ENCODE results near the gene CDH23.

DNA sequence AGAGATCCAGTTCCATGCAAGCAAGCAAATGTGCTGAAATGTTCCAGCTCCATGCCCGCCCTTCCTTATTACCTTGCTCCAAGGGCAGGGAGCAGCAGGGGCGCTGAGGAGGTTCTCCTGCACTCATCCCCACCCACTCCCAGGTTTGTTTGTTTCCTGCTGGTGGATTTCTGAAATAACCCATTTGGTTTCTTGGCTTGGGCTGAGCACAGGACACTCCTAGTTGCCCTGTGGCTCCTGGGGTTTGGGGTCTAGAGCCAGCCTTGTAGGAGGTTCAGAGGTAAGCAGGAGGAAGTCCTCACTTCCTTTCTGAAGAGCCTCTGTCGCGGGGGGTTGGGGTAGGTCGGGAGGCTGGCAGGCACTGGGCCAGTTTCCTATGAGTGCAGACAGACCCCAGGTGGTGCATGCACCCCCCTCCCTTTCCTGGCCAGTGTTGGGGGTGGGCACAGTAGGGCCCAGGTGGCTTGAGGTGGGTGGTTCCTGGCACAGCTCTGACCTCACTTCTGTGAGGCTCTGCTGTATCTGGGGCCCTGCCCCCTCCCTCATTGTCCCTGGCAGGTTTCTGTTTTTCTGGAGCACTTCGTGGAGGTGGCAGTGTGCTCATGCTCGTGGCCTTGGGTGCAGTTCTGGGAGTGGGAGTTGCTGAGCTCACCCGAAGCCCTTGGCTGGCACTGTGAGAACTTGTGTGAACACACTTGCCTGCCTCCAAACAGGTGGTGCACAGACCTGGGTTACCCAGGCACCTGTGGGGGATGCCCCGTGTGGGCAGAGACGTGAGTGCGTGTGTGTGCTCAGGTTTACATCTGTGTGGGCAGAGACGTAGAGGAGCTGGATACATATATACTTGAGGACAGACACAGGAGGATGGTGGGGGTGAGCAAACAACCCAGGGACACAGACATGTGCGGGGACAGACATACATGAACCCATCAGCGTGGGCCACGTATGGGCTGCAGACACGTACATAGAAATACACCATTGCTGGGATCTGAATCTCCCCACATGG is 1.8 kb downstream of the PALD1 start:
- PRO-cap: no peak
- RRBS: no CpG with 5 or more reads among the region's 16 CpGs

DNA sequence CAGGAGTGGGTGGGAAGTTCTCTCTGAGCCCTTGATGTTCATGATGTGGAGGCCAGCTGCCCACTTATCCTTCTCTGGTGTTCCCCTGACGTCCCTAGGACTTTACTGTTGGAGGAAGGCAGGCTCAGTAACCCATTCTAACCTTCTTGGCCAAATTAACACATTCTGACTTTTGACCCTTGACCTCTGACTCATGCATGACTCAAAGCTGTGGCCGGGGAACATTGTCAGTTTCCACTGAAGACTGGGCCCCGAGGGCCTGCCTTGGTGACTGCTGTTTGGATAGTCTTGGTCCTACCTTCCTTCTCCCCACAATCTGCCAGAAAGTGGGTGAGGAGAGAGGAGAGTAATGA is 43.5 kb downstream of the ADAMTS14 start:
- PRO-cap: no peak
- RRBS: no CpG with 5 or more reads among the region's 3 CpGs

DNA sequence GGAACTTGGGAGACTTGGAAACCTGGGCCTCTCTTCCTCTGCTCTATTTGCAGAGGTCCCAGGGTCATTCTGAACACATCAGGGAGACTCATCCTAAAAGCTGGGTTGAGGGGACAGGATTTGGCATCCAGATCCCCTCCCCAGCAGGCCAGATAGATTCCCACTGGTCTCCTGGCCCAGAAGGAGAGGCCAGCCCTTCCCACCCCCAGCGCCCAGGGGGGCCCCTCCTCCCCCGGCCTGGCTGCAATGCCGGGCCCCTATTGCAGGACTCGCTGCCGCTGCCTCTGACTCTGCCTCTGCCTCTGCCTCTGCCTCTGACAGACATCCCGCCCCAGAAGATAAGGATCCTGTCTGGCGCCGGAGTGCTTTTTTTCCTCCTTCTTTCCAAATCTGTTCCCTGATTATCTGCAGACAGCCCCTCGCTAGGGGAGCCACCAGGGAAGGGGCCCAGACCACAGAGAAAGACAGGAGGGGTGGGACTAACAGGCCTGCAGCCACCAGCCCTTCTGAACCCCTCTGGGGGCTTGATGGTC is 22.5 kb downstream of the UNC5B start:
- PRO-cap: bidirectional peak, plus-strand start at position 341 of the sequence, minus-strand start at position 310 of the sequence
- RRBS: 28% methylated on average over 6 of the region's 9 CpGs

DNA sequence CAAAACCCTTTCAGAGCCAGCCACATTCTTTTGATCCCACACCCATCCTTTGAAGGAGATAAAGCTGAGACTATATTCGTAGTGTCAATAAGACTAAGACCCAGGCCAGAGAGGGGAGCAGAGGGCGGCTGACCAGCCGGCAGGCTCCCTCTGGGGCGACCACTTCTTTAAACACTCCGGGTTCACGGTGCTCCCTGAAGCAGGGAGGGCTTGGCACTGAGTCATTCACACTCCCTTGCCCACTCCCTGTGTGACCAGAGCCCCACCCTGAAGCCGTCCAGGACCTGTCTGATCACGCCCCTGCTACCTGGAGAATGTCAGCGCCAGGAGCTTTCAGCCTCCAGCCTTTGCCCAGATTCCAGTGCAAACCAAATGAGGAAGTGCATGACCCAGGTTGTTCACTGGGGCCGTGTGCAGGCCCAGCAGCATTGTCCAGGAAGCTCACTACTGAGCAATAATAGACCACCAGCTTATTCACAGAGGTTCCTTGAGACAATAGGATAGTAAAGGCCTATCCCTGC is 34.4 kb downstream of the UNC5B start:
- PRO-cap: bidirectional peak, plus-strand start at position 361 of the sequence, minus-strand start at position 159 of the sequence
- RRBS: no CpG with 5 or more reads among the region's 10 CpGs

DNA sequence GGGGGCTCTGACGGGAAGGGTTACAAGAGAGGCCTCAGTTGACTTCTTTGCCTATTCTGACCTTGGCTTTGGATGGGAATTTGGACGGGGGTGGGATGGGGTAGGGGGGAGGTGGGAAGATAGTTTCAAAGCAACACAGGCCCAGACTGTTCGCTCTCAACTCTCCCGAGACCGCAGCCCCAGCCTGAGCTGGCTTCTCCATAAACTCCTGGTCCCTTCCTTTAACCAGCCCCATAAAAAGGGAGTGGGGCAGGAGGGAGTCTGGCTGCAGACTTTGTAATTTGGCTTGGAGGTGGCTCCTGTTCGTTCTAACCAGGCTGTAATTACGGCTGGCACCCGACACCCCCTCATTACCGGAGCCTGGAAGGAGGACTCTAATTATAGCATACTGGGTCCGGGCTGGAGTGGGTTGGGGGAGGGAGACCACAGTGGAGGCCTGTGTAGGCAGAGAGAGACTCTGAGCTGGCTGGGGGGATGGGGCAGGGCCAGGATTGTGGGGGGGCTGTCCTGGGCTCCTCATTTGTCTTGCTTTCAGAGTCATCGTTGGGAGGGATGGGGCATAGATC is 49.6 kb downstream of the UNC5B start:
- PRO-cap: no peak
- RRBS: no CpG with 5 or more reads among the region's 11 CpGs

- PRO-cap: no peak
- RRBS: no CpG with 5 or more reads among the region's 3 CpGs
Observed at GRCh38 chr10:71300108-71300585, 18.9 kb upstream of the SLC29A3 start.

GRCh38 chr10:71340085-71340653 is 21.1 kb downstream of the SLC29A3 start:
- PRO-cap: no peak
- RRBS: no CpG with 5 or more reads among the region's 4 CpGs

DNA sequence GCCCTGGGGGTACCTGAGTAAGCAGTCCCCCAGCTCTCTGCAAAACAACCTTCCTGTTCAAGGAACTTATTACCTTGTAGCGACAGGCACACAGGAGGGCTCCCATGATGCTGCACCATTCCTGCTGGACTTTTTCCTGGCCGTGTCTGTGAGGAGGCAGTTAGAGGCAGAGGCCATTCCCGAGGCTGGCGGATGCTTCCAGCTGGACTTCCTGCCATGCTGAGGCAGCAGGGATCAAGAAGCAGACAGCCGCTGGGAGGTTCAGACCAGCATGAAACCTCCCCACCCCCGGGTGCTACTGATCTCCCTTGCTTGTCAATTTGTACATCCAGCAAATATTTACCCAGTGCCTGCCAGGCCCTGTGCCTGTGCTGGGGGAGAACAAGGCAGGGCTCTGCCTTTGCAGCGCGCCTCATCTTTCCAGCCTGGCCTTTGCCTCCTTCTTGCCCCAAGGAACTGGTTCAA is 28.8 kb downstream of the SLC29A3 start:
- PRO-cap: no peak
- RRBS: no CpG with 5 or more reads among the region's 8 CpGs

GRCh38 chr10:71395871-71397069 is at the start of gene CDH23:
Gene CDH23, plus strand, starts transcription at chr10:71396920.
- PRO-cap: unidirectional peak, plus-strand start at chr10:71396932
- RRBS: 25% methylated on average over 23 of the region's 100 CpGs

GRCh38 chr10:71547880-71548627 is 151.3 kb downstream of the CDH23 start:
- PRO-cap: unidirectional peak, minus-strand start at chr10:71547951
- RRBS: 21% methylated on average over 6 of the region's 20 CpGs

- PRO-cap: no peak
- RRBS: 70% methylated on average over 5 of the region's 12 CpGs
Observed at GRCh38 chr10:71657829-71658359, 61.7 kb downstream of the C10orf105 start.

DNA sequence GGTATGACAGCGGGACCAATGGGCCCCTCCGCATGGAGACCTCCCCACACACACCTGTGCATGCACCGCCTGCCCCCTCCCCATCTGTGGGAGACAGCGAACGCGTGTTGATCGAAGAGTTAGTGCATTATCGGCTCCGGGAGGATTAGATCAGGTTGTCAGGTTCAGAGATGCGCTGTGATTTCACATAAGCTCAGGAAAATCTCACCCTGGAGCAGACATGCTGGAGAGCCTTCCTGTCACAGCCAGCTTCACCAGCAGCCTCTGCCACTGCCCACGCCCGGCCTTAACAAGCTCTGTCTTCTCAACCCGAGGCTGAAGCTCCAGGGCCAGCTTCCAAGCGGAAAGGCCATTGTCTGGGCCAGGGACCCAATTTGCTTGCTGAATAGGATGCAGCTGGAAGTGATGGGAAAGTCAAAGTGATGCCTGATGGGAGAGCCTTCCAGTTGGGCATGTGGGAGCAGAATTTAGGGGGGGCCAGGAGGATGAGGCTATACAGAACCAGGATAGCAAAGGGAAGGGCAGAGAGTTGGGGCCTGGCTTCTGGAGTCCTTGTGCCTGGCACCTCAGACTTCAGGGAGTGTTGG is 36.3 kb downstream of the C10orf105 start:
- PRO-cap: no peak
- RRBS: no CpG with 5 or more reads among the region's 14 CpGs

GRCh38 chr10:71726808-71727190 is 7.2 kb upstream of the C10orf105 start:
- PRO-cap: no peak
- RRBS: no CpG with 5 or more reads among the region's 10 CpGs

DNA sequence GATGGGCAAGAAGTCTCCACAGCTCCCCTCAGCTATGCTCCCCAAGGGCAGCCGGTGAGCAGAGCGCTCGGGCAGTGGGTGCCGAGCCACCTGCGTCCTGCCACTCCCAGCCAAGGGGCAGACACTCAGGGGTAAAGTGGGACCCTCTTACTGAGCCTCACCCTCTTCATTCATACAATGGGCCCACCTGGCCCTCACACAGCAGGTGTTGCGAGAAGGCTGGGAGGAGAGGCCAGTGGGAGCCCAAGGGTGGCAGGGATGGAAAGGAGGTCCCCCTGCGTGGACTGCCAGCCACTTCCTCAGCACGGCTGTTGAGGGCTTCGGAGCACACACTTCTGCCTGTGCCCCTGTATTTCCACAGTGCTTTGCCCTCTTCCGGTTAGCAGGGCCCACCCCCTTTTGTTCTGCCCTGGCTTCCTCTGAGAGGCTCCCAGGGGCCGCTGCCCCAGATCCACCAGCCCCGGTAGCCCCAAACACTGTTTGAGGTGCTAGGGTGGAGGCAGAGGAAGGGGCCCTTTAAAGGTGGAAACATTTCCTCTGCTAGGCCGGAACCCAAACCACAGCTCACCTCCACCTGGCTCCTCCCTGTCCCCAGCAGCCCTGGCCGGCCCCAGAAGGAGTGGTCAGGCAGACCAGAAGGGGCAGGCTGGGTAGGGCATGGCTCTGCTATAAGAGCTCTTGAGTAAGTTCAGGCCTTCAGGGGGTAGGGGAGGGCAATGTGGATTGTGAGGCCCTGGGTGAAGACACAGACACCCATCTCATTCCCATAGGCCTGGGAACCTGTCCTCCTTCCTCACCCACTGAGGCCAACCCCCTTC is 16.4 kb upstream of the C10orf105 start:
- PRO-cap: no peak
- RRBS: 43% methylated on average over 5 of the region's 14 CpGs

DNA sequence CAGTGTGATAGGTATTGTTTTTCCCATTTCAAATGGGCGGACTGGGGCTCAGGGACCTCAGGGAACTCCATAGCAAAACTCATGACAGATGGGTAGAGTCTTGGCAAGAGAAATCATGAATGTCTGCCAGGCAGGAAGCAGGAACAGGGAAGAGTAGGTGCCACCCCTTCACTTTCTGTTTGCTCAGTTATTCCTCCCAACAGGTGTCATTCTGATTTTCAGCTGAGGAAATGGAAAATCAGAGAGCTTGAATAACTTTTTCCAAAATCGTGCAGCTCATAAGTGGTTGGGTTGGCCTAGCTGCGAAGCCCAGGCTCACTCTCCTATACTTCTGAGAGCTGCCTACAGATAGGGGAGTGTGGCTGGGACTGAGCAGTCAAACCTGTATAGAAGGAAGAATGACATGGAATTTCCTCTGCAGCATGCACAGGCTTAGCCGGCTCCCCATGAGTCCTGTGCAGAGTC is 17.6 kb upstream of the C10orf105 start:
- PRO-cap: no peak
- RRBS: no CpG with 5 or more reads among the region's 4 CpGs

DNA sequence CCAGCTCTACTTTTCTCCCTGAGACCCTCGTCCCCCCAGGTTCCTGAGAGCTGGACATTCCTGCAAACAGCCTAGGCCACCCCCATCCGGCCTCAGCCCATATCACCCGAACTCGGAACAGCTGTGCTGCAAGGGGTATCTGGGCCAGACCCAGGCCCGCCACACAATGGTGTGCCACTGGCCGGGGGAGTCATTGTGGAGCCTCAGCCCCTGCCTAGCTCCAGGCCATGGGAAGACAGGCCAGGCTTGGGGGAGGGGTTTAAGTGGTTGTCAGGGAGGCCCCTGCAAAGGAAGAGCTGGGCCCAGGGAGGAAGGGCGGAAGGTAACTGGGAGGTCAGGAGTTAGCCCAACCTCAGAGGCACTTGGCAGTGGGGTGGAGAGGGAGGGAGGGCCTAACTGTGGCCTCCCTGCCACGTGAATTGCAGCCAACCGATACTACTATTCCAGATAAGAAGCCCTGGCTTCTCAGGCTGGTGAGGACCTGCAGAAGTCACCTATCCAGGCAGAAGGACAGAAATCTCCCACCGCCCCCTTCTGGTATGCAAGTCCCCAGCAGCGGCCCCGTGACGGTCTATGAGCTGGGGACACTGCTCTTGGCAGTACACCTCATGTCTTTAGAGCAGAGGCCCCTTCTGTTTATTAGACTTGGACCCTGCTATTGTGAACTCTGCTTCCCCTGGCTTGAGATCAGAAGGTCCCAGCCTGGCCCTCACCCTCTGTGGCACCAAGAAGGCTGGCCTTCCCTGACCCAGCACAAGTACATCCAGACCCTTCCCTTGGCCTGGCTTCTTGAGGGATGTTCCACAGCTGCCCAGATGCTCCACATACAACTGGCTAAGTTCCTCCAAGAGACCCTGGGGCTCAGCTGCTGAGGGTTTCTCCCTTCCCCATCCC is 26.8 kb downstream of the VSIR start:
- PRO-cap: no peak
- RRBS: 21% methylated on average over 3 of the region's 13 CpGs

- PRO-cap: no peak
- RRBS: no CpG with 5 or more reads among the region's 3 CpGs
Observed at GRCh38 chr10:71749673-71750159, 23.6 kb downstream of the VSIR start.

- PRO-cap: unidirectional peak, plus-strand start at chr10:71754897
- RRBS: no CpG with 5 or more reads among the region's 3 CpGs
Observed at GRCh38 chr10:71754663-71755004, 18.7 kb downstream of the VSIR start.

GRCh38 chr10:71756236-71757288 is 16.8 kb downstream of the VSIR start:
- PRO-cap: no peak
- RRBS: no CpG with 5 or more reads among the region's 15 CpGs

DNA sequence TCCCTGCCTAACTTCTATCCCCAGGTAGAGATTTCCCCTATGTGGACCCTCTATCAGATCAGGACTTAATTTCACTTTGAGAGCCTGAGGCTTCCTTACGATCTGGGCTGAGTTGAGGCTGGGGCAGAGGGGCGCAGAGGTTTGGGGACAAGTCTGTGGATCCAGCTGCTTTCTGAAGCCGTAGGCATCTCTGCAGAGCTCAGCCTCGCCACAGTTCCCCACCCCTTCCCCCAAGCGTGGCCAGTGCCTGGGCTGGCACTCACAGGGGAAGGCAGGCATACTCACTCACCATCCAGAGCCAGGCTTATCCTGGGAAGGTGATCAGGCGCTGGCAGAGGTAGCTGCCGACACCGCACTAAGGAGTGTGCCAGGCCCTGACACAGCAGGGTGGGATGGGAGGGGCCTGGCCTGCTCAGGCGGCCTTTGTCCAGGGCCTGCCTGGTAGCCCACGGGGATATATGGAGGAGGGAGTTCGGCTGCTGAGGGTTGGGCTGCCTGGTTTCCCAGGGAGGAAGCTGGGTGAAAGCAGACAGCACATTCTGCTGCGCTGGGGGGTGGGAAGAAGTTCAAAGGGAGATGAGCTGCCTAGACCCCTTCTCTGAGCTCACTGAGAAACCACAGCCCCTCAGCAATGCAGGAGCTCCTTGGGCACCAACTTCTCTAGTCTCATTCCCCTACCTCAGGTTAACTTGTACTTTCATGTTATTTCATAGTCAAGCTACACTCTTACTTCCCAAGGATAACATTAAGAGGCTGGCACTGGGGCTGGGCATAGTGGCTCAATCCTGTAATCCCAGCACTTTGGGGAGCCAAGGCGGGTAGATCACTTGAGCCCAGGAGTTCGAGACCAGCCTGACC is 15.8 kb downstream of the VSIR start:
- PRO-cap: no peak
- RRBS: no CpG with 5 or more reads among the region's 14 CpGs

Measured in kidney (tissue), 2 donors.